Colic lymph node (tissue), 1 donor: ENCODE measurements around a stretch of chr12.

DNA sequence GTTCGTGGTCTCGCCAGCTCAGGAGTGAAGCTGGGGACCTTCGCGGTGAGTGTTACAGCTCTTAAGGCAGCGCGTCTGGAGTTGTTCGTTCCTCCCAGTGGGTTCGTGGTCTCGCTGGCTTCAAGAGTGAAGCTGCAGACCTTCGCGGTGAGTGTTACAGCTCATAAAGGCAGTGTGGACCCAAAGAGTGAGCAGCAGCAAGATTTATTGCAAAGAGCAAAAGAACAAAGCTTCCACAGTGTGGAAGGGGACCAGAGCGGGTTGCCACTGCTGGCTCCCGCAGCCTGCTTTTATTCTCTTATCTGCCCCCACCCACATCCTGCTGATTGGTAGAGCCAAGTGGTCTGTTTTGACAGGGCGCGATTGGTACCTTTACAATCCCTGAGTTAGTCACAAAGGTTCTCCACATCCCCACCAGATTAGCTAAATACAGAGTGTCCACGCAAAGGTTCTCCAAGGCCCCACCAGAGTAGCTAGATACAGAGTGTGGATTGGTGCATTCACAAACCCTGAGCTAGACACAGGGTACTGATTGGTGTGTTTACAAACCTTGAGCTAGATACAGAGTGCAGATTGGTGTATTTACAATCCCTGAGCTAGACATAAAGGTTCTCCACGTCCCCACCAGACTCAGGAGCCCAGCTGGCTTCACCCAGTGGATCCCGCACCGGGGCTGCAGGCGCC, 260.3 kb upstream of the BTG1 start:
- PRO-cap: bidirectional peak, plus-strand start at position 422 of the sequence, minus-strand start at position 262 of the sequence

- PRO-cap: bidirectional peak, plus-strand start at chr12:92444963, minus-strand start at chr12:92444907; bidirectional peak, plus-strand start at chr12:92444998, minus-strand start at chr12:92445008
These were observed 258.1 kb upstream of the PLEKHG7 start for GRCh38 chr12:92444537-92445149.

- PRO-cap: no peak
These were observed 159.4 kb upstream of the PLEKHG7 start for GRCh38 chr12:92543363-92543775.

- PRO-cap: no peak
These were observed 141.3 kb upstream of the PLEKHG7 start for GRCh38 chr12:92561371-92562027.

GRCh38 chr12:92820410-92820788, 108.7 kb downstream of the EEA1 start:
- PRO-cap: no peak

DNA sequence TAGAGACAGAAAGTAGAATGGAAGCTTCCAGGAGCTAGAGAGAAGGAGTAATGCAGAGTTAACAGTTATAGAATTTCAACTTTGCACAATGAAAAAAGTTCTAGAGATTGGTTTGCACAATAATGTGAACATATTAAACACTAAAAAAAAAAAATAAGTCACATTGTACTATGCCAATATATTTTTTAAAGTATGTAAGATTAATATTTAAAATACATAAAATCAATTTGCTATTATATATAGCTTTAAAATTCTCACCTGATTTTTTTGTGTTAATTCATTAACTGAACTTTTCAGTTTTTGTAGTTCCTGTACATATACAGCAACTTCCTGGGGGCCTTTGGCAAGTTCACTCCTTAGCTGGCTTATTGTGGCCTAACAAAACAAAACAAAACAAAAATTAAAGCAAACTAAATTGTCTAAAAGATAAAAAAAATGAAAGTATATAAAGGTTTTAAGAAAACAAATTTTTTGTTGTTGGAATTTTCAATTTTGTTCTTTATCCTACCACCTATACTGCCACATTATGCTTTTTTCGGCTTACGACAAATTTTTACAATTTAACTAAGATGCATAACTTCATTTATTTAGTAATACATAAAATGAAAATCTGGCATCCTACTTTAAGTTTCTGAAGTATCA, 86.8 kb downstream of the EEA1 start:
- PRO-cap: no peak

GRCh38 chr12:92929402-92930132, 472 bp upstream of the EEA1 start:
- PRO-cap: bidirectional peak, plus-strand start at chr12:92929517, minus-strand start at chr12:92929324

GRCh38 chr12:93139030-93139482, 210.0 kb upstream of the EEA1 start:
- PRO-cap: no peak

- PRO-cap: unidirectional peak, plus-strand start at chr12:93591391; bidirectional peak, plus-strand start at chr12:93591610, minus-strand start at chr12:93591446; bidirectional peak, plus-strand start at chr12:93591783, minus-strand start at chr12:93591677
These were observed 18.9 kb downstream of the SOCS2 start for GRCh38 chr12:93590898-93592163.

GRCh38 chr12:93592639-93592947, 20.1 kb downstream of the SOCS2 start:
- PRO-cap: no peak

- PRO-cap: no peak
These were observed 7.7 kb downstream of the CRADD start for GRCh38 chr12:93684848-93685303.

- PRO-cap: no peak
These were observed 27.8 kb downstream of the CRADD start for GRCh38 chr12:93704944-93705417.

- PRO-cap: no peak
These were observed 60.4 kb downstream of the CRADD start for GRCh38 chr12:93737687-93737939.

- PRO-cap: no peak
These were observed 66.1 kb downstream of the CRADD start for GRCh38 chr12:93743061-93743890.

GRCh38 chr12:93773112-93773667, 96.0 kb downstream of the CRADD start:
- PRO-cap: no peak

DNA sequence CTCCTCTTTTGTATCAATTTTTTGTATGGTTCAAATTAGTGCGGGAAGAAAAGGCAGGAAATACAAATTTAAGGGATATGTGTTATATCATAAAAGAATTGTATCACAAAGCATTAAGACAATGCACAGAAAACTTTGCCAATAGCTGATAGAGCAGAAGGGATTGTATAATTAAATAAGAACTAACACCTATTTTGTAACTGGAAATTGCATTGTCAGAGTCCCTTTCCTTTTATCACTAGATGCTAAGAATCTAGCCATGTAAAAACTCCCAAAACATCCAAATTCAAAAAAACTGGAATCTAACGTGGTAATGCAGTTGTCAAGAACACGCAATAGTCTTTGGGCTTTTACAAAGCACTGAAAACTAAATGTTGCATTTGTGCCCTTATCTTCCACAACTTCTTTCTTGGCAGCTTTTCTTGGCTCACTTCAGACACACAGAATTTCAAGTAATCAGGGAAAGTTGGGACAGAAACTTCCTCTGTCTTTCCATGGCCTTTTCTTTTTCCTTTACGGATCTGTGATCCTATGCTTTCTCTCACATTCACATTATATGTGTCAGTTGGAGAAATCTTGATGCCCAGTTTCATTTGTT, 135.9 kb downstream of the CRADD start:
- PRO-cap: no peak

DNA sequence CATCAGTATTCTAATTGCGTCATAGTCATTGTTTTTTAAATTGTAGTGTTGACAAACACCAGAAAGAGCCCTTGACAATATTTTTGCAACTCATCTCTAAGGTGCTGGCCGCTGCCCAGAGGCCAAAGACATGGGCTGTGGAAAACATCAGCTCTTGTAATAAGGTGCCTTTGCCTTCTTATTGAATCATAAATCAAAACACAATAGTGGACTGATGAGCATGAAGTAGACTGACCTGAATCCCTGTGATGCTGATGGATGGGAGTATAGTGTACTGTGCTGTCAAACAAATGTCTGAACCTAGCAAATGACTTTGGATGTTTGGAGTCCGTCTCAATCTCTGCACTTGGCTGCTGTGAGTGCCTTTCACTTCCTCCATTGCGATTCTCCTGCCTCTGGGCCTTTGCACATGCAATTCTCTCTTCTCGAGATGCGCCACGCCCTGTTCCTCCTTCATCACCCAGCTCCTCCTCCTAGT, 171.1 kb downstream of the CRADD start:
- PRO-cap: no peak

DNA sequence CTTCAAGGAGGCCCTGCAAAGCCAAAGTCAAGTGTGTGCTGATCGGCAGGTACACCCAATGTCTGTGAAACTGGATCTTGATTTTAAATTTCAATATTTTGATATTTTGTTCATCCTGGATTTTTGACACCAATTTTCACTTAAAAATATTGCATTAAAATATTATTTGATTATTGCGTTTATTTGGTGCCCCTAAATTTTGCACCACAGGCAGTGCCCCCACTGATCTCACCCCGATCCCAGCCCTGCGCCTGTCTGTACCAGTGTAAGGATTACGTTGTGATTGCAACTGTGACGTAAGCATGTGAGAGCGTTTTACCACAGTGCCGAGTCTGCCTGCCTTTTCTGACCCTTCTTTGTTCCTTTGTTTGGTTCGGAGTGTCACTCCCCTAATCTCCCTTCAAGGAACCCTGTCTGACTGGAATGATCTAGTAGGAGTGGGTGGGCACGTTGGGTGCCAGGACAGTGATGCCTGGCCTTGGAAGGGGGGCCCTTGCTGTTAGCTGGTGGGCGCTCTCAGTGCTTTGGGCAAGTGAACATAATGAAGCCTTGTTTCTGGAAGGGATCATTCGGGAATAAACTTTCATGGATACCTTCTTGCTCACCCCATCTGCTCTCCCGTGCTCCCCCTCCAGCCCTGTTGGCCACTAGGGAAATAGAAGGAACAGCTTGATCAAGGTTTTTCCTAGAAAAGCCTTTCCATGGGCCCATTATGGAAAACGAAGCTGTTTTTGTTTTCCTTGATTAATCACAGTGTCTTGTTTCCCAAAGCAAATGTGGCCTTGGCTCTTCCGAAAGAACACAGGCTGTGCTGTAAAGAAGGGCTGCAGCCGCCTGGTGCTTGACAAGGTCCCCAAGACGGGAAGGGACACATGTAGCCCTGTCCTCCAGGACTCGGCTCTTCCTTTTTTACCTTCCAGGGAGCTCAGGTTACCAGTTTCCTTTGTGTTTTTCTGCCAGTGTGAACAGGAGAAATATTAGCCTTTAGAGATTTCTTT, 215.3 kb downstream of the CRADD start:
- PRO-cap: no peak

- PRO-cap: no peak
These were observed 72.9 kb upstream of the PLXNC1 start for GRCh38 chr12:94075317-94076009.

- PRO-cap: no peak
These were observed 35.3 kb downstream of the PLXNC1 start for GRCh38 chr12:94183711-94184028.